ENCODE measurements around a stretch of chr1.

DNA sequence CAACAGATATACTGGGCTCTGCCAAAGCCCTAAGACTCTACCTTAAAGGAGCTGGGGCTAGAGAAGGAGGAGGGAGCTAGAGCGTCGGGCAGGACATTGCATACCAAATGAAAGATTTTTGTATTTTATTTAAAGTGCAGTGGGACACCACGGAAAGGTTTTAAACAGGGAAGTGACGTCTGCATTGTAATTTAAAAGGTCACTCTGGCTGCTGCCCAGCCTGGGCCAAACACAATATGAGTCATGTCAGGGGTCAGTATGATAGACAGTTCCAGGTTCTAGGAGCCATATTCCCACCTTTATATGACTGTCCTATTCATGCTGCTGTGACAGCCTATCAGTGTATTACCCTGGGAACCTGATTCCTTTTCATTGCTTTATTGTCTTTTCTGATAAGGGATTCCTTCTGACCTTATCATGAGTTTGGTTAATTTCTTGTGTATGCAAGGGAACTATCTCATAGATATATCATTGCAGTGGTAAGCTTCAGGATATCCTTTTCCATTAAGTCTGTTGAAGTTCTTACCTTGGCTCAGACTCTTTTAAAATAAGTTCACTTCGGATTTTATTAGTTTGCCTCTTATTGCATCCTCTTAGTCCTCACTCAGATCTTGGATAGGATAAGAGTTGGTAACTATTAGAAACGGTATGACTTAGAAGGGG is 5.3 kb downstream of the VANGL1 start:
- PRO-cap = no peak
- RAMPAGE, long total RNA, 4 experiments = no peak in any of the 4 experiments

DNA sequence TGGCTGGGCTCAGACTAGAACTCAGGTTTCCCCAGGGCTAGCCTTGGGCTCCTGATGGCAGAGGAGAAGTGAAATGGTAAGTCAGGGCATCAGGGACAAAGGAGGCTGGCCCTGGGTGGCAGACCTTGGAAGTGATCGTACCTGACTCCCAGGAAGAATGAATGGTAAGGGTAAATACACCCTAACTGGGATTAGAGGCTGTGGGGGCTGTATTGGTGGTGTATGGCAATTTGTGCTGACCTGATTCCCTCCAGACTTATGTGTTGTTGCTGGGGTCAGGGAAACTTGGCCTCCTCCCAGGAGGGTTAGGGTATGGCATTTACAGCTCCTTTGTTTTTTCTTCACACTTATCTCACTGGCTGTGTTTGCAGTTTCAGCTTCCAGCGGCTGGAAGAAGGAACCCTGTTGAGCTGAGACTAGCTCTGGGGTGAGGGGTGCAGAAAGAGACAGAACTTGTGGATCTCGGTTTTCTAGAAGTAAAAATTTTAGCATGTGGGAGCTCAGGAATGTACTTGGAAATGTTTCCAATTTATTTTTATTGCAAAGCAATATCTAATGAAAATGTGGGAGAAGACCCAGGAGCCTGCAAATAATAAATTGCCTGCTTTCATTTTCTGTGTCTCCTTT is 8.2 kb downstream of the VANGL1 start:
- PRO-cap = no peak
- RAMPAGE, long total RNA, 4 experiments = no peak in any of the 4 experiments

DNA sequence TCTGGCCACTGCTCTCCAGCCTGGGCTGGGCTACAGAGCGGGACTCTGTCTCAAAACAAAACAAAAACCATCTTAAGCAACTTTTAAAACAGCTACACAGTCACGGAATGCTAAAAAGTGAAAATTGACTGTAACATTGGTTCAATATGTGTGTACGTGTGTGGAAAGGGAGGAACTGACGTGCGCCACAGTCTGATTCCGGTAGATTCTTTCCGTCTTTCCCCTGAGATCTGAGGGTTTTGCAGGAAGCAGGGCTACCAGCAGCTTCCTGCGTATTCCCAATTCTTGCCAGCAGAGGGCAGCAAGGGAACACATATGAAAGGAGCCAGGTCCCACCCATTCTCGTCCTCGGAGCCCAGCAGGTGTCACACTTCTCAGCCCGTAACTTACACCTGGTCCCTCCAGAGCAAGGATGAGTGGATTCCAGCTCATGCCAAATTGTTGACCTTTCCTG is 27.7 kb downstream of the MAB21L3 start:
- PRO-cap = unidirectional peak, minus-strand start at position 232 of the sequence
- RAMPAGE, long total RNA, 4 experiments = no peak in any of the 4 experiments

- PRO-cap = no peak
- RAMPAGE, long total RNA, 4 experiments = no peak in any of the 4 experiments
Observed at GRCh38 chr1:116268078-116268805, 104.8 kb upstream of the ATP1A1 start.

DNA sequence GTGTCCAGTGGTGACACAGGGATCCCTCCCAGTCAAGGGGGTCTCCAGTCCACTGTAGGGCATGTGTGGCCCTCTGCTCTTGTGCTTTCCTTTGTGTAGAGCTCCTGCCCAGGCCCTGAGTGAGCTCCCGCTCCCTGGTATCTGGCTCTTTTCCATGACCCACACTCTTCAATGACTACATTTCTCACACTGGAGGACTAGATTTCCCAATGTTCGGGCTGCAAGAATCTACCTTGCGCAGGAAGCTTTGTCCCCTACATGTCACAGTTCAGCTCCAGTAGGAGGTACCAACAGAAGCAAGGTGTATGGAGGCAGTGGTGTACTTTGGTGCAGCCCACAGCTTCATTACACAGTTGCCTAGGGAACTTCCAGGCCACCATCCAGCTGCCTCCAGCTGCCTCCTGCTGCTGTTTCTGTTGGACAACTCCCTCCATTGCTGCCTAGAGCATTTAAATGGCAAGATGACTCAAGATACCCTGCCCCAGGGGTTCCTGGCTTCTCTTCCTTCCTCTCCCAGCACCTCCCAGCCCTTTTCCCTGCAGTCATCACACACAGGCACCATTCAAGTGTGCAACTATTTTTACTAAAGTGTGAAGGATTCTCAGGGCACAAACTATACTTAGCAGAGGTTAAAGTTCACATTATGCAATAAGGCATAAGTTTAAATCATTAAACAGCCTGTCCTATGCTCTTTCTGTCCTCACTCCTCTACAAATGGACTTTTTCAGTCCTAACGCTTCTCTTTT is 39.0 kb upstream of the ATP1A1 start:
- PRO-cap = bidirectional peak, plus-strand start at position 688 of the sequence, minus-strand start at position 564 of the sequence
- RAMPAGE, long total RNA, 4 experiments = no peak in any of the 4 experiments

GRCh38 chr1:116389946-116390494 is 17.0 kb downstream of the ATP1A1 start:
- PRO-cap = no peak
- RAMPAGE, long total RNA, 4 experiments = start-site peak on the plus strand in 3 of 4 experiments, at chr1:116390121-116390411 at its widest, 59 to 1,448 reads per replicate

GRCh38 chr1:116476328-116476852 is 94.4 kb downstream of the CD58 start:
- PRO-cap = bidirectional peak, plus-strand start at chr1:116476633, minus-strand start at chr1:116476463
- RAMPAGE, long total RNA, 4 experiments = start-site peak on the minus strand in 2 of 4 experiments, at chr1:116476412-116476498 at its widest, 5 to 19 reads per replicate

- PRO-cap = no peak
- RAMPAGE, long total RNA, 4 experiments = no peak in any of the 4 experiments
Observed at GRCh38 chr1:116505944-116506386, 64.9 kb downstream of the CD58 start.

- PRO-cap = unidirectional peak, plus-strand start at chr1:116569091
- RAMPAGE, long total RNA, 4 experiments = no peak in any of the 4 experiments
Observed at GRCh38 chr1:116568846-116569372, 1.9 kb downstream of the CD58 start.

- PRO-cap = no peak
- RAMPAGE, long total RNA, 4 experiments = no peak in any of the 4 experiments
Observed at GRCh38 chr1:116687651-116688074, 20.1 kb upstream of the IGSF3 start.

- PRO-cap = no peak
- RAMPAGE, long total RNA, 4 experiments = no peak in any of the 4 experiments
Observed at GRCh38 chr1:116800143-116800604, 45.9 kb downstream of the CD2 start.

DNA sequence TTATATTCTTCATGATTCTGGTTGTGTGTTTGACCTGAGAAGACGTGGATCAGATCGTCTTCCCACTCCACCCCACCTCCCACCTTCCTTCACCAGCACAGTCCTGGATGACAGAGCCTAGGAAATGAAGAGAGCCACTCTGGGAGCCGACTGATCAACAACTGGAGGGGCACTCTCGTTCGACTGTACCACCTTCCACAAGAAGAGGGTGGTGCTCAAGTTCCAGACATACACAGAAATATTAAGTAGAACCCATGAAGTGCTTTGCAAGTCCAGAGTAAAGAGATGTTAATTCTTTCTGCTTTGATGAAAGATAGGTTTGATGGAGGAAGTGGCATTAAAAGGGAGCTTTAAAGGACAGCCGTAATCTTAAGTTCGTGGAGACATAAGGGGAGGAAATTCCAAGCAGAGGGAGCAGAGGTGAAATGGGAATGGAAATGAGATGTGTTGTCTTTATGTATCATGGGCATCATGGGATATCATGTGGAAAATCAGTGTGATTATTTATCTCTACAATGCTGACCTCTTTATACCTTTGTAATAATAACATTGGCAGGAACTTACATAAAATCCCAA is 46.5 kb downstream of the CD2 start:
- PRO-cap = no peak
- RAMPAGE, long total RNA, 4 experiments = no peak in any of the 4 experiments

GRCh38 chr1:116808377-116809326 is 54.4 kb downstream of the CD2 start:
- PRO-cap = no peak
- RAMPAGE, long total RNA, 4 experiments = no peak in any of the 4 experiments

DNA sequence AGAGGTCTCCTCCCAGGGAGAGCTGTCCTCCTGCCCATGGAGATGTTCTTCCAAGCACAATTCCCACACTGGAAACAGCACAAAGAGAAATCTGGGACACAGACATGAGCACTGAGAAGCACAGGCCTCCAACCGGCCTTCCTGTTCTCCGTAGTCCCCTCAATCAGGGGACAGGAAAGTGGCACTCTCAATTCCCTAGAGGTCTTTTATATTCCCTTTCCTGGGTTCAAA is 70.6 kb downstream of the CD2 start:
- PRO-cap = no peak
- RAMPAGE, long total RNA, 4 experiments = no peak in any of the 4 experiments

DNA sequence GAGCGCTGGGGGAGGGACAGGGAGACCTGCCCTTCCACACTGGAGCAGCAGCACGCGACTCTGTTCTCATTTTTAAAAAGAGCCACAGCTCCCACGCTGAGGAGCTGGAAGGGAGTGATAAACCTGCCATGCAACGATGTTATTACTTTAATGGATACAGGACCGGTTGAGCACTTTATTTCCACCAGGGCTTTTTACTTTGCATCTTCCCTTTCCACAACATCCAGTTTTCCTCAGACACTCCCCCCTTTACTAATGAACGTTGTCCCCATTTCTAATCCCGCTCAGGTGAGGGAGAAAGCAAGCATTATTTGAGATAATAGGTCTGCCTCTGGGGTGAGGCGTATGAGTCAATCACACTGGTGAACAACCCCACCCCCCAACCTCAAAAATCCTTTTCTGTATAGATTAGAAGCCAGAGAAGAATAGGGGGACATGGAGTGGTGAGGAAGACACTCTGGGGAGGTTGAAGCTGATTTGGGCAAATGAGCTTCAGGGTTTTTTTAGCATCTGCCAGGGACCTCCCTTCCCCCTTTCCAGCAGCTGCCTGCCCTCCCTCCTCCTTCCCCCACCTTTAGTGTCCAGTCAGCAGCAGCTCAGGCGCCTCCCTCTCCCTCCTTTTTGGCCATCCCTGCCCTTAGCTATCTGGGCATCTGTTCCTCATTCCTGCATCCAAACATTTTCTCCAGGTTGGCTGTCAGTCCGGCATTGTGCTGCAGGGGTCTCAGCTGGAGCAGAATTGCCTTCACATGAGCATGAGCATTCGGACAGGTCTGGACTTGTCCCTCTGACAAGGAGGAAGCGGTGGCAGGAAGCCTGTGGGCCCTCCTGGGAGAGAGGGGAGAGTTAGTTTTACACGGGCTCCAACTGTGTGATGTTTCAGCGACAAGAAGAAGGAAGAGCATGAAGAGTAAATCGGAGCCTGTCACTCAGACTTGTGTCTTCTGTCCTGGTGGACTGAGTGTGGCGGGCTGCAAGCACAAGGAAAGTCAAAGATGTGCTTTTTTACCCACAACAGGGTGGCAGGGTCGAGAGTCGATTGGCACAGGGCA is 30.8 kb upstream of the PTGFRN start:
- PRO-cap = no peak
- RAMPAGE, long total RNA, 4 experiments = no peak in any of the 4 experiments

DNA sequence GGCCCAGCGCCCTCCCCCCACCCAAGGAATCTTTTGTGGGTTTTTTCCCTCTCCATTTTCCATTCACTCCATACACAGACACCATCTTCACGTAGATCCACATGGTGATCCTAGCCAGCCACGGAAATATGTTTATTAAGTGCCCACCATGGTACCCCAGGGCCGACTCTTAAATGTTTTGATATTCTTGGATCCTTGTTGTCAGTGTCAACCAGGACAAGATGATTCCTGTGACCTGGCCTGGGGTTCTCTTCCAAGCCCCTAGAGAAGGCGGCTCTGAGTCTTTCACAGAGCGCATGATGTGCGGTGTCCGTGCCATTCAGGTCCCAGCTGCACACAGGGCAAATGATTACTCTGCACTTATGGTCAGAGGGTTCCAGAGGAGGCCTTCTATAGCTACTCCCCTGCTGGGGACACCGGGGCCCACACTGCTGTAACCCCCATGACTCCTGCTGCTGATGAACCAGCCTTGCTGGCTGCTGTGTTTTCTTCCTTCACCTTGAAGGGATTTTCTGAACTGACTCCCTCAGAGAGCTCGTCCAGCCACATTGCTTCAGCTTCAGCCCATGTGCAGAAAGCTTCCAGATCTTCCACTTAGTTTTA is 1.4 kb downstream of the PTGFRN start:
- PRO-cap = unidirectional peak, minus-strand start at position 312 of the sequence; unidirectional peak, minus-strand start at position 336 of the sequence
- RAMPAGE, long total RNA, 4 experiments = no peak in any of the 4 experiments

- PRO-cap = no peak
- RAMPAGE, long total RNA, 4 experiments = no peak in any of the 4 experiments
Observed at GRCh38 chr1:116914570-116914945, 4.8 kb downstream of the PTGFRN start.

DNA sequence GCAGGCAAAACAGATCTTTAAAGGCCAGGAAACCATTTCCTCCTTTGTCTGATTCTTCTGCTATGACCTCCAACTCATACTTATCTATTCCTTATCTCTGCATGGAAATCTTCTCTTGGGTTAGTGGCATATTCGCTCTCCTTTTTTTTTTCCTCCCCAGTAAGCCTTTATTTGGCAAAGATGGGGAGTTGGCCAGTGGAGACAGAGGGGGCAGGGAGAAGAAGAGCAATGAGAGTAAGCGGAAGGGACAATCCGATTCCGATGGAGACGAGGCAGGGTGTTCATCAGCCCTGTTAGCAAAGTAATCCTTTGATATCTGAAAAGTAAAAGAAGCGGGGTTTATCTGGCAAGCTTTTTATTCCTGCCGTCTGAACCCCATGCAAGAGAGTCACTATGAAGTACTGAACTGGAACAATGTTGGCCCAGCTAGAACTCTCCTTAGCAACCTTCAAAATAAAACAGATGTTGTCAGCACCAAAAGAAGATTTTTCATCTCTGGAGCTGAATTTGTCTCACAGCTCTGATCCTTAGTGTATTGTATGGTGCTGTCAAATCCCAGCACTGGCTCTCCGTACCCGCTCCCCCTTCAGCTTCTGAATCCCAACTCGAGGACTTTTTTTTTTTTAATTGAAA is 40.9 kb downstream of the PTGFRN start:
- PRO-cap = no peak
- RAMPAGE, long total RNA, 4 experiments = no peak in any of the 4 experiments

DNA sequence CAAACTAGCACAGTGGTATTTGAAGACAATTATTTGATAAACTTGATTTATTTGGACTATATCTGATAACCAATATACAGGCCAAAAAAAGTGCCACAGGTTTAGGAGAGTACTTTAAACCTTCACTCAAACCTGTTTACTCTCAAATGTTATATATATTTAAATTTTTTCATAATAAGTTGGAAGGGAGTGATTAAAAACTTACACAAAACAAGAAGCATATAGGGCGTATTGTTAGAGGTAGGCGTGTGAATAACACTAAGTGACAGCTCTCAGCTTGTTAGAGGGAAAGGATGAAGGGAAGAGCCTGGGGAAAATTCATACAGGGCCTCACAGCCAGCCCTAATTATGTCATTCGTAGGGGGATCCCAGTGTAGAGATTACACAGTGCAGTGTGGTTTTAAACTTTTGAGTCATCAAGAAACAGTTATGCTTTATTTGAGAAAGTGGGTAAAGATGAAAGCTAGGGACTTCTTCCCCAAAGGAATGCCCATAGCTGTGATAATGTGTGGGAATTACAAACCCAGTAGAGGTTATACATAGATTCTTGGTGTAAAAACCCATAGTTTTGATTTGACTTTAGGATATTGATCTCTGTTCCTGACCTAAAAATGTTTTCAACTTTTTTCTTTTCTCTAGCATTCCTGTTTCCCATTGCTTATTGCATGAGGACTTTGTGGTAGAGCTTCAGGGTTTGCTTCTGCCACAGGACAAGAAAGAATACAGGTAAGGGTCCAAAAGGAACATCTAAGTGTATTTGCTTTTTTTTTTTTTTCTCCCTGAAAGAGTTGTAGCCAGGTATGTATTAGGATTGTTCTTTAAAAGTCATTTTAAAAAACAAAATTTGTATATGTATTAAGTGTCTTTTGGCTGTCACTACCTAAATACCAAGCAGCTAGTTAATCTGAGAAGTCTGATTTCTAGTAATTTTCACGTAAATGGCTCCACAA is 1.9 kb downstream of the TTF2 start:
- PRO-cap = no peak
- RAMPAGE, long total RNA, 4 experiments = no peak in any of the 4 experiments

DNA sequence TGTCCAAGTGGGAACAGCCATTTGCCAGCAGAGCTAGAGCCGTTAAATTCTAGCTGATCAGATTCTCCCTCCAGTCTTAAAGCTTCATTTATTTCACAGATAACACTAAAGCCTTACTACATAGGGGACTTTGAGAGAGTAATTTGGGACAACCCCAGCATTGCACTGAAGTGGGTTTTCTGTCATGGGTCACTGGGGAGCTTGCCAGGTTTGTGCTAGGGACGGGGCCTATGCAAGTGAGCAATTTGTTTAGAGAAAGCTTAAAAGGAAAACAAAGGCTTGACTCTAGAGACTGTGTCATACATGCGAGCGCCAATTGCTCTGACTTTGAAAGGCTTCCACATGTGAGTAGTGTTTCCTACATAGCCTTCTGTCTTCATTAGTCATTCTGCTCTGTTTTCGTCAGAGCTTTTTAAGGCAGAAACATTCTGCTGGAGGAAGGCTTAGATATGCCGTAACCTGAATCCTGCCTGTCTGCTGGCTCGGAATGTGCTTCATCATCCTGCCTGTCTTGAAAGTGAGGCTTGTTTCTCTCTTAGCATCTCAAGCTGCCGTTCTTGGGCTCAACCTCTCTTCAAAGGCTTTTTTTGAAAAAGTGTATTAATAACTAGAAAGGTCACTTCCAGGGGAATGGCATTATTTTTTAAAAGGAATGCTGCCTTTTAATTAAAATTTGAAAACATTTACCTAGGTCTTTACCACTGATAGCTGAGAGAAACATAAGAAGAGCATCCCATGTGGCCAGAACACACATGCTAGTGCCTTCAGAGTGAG is 28.4 kb downstream of the TRIM45 start:
- PRO-cap = no peak
- RAMPAGE, long total RNA, 4 experiments = no peak in any of the 4 experiments

Data from Peyer's patch (tissue), 4 donors.